ENCODE measurements around a stretch of chr4.

- PRO-cap: no peak
- RAMPAGE, long total RNA, 4 experiments: no peak in any of the 4 experiments
These were observed 11.3 kb upstream of the C1QTNF7 start for GRCh38 chr4:15416488-15417040.

DNA sequence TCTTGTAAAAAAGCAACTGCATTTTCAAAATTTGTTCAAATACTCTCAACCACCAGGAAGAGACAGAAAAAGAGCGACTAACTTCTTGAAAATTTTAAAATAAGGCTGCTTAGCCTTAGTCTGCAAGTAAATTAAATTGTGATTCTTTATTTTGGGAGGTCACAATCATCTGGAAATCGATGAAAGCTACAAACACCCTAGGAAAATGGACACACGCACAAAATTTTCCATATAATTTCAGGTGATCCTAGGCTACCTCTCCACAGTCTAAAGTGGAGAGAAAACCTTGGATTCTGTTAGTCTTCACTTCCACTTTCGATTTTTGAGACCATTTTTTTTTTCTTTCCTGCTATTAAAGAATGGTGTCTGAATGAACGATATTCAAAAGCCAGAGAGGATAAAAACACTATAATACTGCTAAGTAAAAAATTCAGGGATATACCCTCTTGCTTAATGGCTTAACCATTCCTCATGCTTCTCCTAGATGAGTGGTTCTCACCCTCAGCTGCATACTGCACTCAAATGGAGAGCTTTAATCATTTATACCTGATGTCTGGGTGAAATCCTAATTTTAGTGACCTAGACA lies 1.8 kb downstream of the FBXL5 start:
- PRO-cap: bidirectional peak, plus-strand start outside the sequence, minus-strand start at position 514 of the sequence
- RAMPAGE, long total RNA, 4 experiments: no peak in any of the 4 experiments

DNA sequence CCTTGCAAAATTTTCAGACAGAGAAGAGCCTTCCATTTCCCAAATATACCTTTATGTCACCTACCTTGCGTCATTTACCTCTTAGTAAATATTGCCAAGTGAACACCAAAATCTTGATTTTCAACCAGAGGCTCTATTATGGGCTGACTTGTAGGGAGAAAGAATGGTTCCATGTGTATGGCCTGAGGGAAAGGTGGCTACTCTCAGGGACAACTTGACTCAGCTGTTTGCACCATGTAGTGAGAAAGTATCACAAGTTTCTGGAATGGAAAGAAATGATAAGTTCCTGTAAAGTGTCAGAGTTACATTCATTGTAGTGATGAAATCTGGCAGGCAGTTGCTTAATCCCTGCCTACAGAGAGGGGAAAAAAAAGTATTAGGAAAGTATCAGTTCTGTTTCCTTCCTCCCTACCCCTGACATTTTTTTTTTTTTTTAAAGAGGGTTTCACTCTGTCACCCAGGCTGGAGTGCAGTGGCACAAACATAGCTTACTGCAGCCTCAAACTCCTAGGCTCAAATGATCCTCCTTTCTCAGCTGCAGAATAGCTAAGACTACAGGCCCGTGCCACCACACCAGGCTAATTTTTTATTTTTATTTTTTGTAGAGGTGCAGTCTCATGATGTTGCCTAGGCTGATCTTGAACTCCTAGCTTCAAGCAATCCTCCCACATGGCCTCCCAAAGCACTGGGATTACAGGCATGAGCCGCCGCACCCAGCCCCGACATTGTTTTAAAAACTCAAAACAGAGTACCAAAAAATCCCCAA lies 4.7 kb upstream of the FBXL5 start:
- PRO-cap: bidirectional peak, plus-strand start at position 307 of the sequence, minus-strand start at position 252 of the sequence
- RAMPAGE, long total RNA, 4 experiments: no peak in any of the 4 experiments

GRCh38 chr4:15756150-15756749 lies 21.9 kb upstream of the CD38 start:
- PRO-cap: no peak
- RAMPAGE, long total RNA, 4 experiments: no peak in any of the 4 experiments

DNA sequence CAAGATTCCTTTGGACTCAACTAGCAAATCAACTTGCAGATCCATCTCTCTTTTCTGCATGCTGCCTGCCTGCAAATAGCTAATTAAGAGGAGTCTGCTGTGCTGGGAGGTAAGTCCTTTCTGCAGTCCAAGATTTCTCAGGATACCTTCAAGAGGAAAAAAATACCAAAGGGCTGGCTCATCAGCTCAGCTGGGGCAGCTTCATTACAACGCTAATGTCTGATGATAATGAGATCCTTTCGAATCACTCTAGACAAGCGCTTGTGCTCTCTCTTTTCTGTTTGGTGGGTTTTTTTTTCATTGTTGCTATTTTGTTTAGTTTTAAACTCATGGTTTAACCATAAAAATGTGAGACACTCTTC lies 50.9 kb downstream of the PROM1 start:
- PRO-cap: no peak
- RAMPAGE, long total RNA, 4 experiments: no peak in any of the 4 experiments

DNA sequence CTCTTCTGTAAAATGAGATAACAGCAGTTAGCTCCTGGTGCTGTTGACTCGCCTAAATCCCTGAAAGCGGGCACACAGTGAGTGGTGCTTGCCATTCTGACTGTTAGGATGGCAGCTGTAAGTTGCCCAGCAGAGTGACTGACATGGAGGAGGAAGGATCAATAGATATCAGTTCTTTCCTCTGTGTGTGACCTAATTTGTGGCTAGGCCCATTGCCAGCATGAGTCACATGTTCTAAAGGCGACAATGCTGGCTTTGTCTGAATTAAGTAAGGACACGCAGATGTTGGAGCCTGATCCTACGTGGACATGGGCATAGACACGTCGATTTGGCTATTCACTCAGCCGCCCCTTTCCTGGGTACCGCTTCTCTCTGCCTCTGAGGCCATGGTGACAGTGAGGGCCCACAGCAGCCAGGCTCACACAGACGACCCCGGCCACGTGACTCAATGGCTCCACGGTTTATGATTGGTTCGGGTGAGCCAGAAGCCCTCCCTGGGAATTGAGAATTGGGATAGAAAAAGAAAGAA lies 16.3 kb downstream of the PROM1 start:
- PRO-cap: no peak
- RAMPAGE, long total RNA, 4 experiments: no peak in any of the 4 experiments

GRCh38 chr4:16225607-16226375 lies 480 bp downstream of the TAPT1 start:
- PRO-cap: unidirectional peak, plus-strand start at chr4:16226078
- RAMPAGE, long total RNA, 4 experiments: no peak in any of the 4 experiments

DNA sequence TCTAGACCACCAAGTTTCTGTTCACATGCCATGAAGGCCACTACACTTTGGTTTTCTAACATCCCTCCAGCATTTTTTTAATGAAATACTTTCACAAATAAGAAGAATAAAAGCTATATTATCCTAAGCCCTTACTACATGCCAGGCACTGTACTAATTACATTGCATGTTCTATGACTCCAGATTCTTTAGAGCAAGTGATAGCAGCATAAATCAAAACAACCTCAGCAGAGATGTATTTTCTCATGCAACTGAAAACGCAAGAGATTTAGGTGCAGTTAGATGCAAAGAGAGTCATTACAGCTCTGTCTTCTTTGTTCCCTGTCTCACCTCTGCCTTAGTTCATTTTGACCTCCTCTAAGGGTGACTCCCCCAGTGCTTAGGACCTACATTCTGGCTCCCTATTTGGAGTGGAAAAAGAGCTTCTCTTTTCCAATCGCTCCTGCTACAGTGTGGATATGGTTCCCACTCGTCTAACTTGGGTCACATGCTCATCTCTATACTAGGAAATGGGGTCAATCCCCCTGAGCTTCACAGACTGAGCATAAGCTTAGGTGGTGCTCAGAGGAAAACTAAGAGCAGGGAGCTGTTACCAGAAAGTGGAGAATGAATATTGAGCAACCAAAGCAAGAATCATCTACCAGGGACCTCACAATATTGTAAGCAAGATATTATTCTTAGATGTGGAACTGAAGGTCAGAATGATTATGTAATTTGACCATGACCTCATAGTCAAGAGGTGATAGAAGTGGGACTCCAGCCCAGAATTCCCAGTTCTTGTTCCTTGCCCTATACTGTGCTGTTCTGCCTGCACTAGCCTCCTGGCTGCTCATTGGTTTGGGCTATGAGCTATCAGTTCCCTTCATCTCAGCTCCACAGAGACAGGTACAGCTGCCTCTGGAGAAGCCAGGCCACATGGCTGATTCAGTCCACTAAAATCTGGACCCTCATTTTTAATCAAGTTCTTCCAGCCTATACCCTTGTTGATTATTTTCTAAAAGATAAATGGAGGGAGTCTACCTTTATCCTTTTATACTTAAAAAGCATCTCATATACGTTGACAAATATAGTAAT lies 229.6 kb downstream of the LDB2 start:
- PRO-cap: no peak
- RAMPAGE, long total RNA, 4 experiments: no peak in any of the 4 experiments

GRCh38 chr4:16899031-16899402 lies 572 bp upstream of the LDB2 start:
- PRO-cap: unidirectional peak, minus-strand start at chr4:16899144
- RAMPAGE, long total RNA, 4 experiments: no peak in any of the 4 experiments

GRCh38 chr4:17437539-17437982 lies 74.3 kb downstream of the QDPR start:
- PRO-cap: no peak
- RAMPAGE, long total RNA, 4 experiments: no peak in any of the 4 experiments

DNA sequence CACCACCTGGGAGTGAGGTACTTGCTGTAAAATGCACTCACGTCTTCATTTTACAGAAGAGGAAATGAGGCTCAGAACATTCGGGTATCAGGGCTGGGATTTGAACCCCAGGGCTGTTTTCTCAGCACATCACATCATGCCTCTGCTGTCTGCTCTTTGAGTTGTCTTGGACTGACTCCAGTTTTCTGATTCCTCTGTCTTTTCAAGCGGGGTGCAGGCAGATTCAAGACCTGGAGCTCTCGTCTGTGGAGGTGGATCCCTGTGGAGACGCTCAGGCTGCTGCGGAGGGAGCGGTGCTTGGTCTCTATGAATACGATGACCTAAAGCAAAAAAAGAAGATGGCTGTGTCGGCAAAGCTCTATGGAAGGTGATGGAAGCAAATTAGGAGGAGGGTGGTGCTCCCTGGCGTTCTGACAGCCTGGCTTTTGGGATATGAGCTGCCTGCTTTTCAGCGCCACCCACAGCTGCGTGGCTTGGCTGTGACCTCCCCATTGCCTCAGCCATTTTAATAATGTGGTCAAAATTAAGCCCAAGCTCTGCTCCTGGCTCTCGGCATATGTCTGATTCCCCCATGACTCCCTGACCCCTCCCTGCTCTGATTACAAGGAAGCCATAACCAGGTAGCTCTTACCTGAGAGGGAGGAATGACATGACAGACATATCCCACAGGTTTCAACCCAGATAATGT lies 6.4 kb downstream of the LAP3 start:
- PRO-cap: no peak
- RAMPAGE, long total RNA, 4 experiments: no peak in any of the 4 experiments

GRCh38 chr4:17625996-17626414 lies 11.6 kb downstream of the MED28 start:
- PRO-cap: no peak
- RAMPAGE, long total RNA, 4 experiments: no peak in any of the 4 experiments

DNA sequence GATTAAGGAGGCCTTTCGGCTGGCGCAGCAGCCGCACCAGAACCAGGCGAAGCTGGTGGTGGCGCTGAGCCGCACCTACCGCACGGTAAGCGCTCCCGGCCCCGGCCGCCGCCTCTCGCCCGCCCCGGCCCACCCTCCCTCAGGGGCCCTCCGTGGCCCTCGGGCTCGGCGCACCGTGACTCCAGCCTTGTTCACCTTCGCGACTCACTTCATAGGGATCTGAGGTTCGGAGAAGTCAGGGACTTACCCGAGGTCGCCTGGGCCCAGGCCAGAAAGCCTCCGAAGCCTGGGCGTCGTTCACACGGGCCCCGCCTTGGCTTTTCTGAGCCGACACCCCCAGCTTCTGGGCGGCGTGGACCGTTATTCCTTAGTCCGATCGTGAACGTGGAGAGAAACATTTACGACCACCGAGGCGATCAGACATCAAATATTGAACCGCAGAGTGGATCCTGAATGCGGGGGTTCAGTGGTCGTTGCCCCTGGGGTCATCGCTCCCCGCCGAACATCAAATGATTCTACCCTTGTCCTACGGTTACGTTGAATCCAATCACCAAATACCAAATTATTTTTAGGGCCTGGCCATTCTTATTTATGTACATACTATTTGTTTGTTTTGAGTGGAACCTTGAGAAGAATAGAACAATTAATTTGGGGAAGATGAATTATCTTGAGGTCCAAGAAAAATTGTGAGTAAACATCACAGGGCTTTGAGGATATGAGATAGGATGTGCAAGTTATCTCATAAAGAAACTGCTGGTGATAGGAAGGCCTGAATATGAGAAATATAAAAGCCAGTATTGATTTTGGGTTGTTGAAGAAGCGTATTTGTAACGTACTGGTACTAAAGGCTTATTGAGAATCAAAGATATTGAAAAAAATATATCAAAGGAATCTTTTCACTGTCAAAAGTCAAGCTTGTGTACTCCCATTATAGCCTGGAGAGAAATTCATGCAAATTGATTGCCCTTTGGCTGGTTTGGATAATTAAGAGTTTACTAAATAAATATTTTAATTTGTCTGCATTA lies 637 bp downstream of the NCAPG start:
- PRO-cap: no peak
- RAMPAGE, long total RNA, 4 experiments: no peak in any of the 4 experiments

DNA sequence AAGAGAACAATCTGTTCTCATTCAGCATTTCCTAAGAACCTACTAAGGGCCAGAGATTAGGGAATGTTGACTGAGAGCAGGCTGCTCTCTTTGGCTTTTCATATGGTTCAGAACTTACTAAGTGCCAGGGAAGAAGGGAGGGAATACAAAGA lies 14.7 kb downstream of the SLIT2 start:
- PRO-cap: no peak
- RAMPAGE, long total RNA, 4 experiments: no peak in any of the 4 experiments

- PRO-cap: no peak
- RAMPAGE, long total RNA, 4 experiments: no peak in any of the 4 experiments
These were observed 110.9 kb upstream of the PACRGL start for GRCh38 chr4:20589266-20589753.

- PRO-cap: no peak
- RAMPAGE, long total RNA, 4 experiments: no peak in any of the 4 experiments
These were observed 82.3 kb upstream of the PACRGL start for GRCh38 chr4:20617814-20618547.

DNA sequence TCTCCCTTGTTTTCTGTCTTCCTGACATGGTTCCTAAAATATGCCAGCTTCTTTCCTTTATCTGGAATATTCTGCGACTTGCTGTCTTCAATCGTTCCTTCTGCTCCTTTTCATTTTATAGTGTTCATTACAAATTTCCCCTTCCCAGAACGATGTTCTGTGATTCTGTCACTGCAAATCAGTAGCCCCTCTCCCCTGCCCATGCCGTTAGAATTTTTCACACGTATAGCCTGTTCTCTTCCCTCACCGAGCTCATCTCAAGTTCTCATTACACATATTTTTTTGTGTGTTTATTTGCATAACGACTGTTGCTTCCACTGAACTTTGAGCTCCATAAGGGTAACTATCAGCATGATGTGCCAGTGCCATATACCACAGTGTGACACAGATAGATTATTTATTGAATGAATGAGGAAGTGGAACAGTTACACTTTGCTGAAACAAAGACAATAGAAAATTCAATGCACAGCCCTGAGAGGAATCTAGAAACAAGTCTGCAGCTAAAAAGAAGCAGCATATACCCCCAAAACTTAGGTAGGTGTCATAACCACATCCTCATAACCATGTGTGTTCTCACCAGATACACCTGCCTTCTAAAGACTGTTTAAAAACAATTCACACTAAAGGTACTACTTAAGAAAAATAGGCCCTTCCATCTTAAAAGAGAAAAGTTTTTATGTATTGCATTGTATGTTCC lies 389.8 kb downstream of the PACRGL start:
- PRO-cap: no peak
- RAMPAGE, long total RNA, 4 experiments: no peak in any of the 4 experiments

- PRO-cap: no peak
- RAMPAGE, long total RNA, 4 experiments: no peak in any of the 4 experiments
These were observed 24.8 kb downstream of the ADGRA3 start for GRCh38 chr4:22491034-22491478.

- PRO-cap: no peak
- RAMPAGE, long total RNA, 4 experiments: no peak in any of the 4 experiments
These were observed 83.6 kb upstream of the ADGRA3 start for GRCh38 chr4:22599108-22600173.

GRCh38 chr4:22800362-22800656 lies 284.4 kb upstream of the ADGRA3 start:
- PRO-cap: no peak
- RAMPAGE, long total RNA, 4 experiments: no peak in any of the 4 experiments

Measured in esophagus squamous epithelium (tissue), 4 donors.